Body of pancreas (tissue), 2 donors: ENCODE measurements around a stretch of chr10.

- PRO-cap = no peak
- RAMPAGE, long total RNA, 2 experiments = no peak in any of the 2 experiments
Measured at GRCh38 chr10:31341103-31341949, 22.3 kb downstream of the ZEB1 start.

- PRO-cap = no peak
- RAMPAGE, long total RNA, 2 experiments = no peak in any of the 2 experiments
Measured at GRCh38 chr10:31361632-31362259, 42.7 kb downstream of the ZEB1 start.

DNA sequence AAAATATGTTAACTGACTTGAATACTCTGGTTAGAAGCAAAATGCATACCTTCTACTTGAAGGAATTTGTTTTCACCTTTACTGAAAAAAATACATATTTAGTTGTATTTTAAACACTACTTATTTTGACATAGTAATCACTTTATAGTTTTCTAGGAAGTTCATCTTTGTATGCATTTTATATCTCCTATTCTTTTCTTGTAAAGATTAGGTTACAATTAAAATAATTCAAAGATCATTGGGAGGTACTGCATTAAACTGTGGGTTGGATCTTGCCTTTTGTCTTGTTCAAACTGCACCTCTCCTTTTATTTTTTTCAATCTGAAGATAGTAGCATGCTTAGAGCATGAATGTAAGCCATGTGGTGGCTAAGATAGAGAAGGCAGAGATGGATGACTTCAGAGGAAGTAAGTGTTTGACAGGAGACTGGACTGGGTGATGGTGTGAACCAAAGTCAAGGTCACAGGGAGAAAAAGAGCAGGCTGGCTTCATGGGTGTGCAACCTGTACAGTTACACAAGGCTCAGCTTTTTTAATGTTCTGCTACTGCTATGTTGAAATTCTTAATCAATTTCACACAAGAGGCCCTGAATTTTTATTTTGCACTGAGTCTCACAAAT is 85.5 kb downstream of the ZEB1 start:
- PRO-cap = no peak
- RAMPAGE, long total RNA, 2 experiments = no peak in any of the 2 experiments

GRCh38 chr10:31426504-31426936 is 107.5 kb downstream of the ZEB1 start:
- PRO-cap = no peak
- RAMPAGE, long total RNA, 2 experiments = no peak in any of the 2 experiments

- PRO-cap = no peak
- RAMPAGE, long total RNA, 2 experiments = no peak in any of the 2 experiments
Measured at GRCh38 chr10:31698556-31698920, 230.1 kb downstream of the ARHGAP12 start.

DNA sequence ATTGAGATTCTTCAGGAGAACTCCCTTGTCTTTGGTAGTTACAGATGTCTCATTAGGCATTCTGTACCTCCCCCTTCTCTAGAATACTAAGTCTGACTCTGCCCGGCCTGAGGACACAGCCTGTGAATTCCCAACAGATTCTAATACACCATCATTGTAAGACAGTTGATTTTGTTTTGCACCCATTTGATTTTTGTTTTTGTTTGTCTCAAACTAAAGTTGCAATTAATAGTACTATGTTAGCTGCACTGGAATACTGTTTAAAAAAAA is 124.7 kb downstream of the ARHGAP12 start:
- PRO-cap = no peak
- RAMPAGE, long total RNA, 2 experiments = no peak in any of the 2 experiments

- PRO-cap = unidirectional peak, plus-strand start at chr10:31943066
- RAMPAGE, long total RNA, 2 experiments = no peak in any of the 2 experiments
Measured at GRCh38 chr10:31942704-31943266, 14.2 kb upstream of the ARHGAP12 start.

DNA sequence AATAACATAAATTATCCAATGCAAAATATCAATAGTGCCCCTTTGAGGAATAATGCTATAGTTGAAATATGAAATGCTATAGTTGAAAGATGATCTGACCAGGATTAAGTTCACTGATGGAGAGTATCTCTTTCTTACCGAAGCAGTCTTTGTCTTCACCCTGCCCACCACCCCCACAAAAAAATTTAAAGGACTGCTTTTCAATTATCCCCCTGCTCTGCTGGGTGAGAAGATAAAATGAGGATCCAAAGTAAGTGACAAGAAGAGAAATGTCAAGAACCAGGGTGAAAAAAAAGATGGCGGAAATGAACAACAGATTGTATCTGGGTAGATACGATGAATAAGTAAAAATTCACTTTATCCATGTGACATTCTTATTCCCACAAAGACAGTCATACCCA is 24.0 kb downstream of the KIF5B start:
- PRO-cap = no peak
- RAMPAGE, long total RNA, 2 experiments = no peak in any of the 2 experiments

GRCh38 chr10:32148852-32149820 is 92.9 kb upstream of the KIF5B start:
- PRO-cap = unidirectional peak, minus-strand start at chr10:32149422
- RAMPAGE, long total RNA, 2 experiments = no peak in any of the 2 experiments

GRCh38 chr10:32459308-32459558 is 13.3 kb downstream of the CCDC7 start:
- PRO-cap = no peak
- RAMPAGE, long total RNA, 2 experiments = no peak in any of the 2 experiments

- PRO-cap = bidirectional peak, plus-strand start at chr10:32957473, minus-strand start at chr10:32957398; bidirectional peak, plus-strand start at chr10:32957620, minus-strand start at chr10:32957654
- RAMPAGE, long total RNA, 2 experiments = no peak in any of the 2 experiments
Measured at GRCh38 chr10:32957148-32957818, 747 bp downstream of the ITGB1 start.

GRCh38 chr10:32957819-32957984 is 328 bp downstream of the ITGB1 start:
- PRO-cap = no peak
- RAMPAGE, long total RNA, 2 experiments = no peak in any of the 2 experiments

- PRO-cap = no peak
- RAMPAGE, long total RNA, 2 experiments = no peak in any of the 2 experiments
Measured at GRCh38 chr10:33136877-33137171, 178.8 kb upstream of the ITGB1 start.

- PRO-cap = no peak
- RAMPAGE, long total RNA, 2 experiments = no peak in any of the 2 experiments
Measured at GRCh38 chr10:33198543-33199134, 135.8 kb downstream of the NRP1 start.

- PRO-cap = no peak
- RAMPAGE, long total RNA, 2 experiments = no peak in any of the 2 experiments
Measured at GRCh38 chr10:33263373-33264026, 71.0 kb downstream of the NRP1 start.

GRCh38 chr10:33330294-33331065 is 4.0 kb downstream of the NRP1 start:
- PRO-cap = no peak
- RAMPAGE, long total RNA, 2 experiments = no peak in any of the 2 experiments

DNA sequence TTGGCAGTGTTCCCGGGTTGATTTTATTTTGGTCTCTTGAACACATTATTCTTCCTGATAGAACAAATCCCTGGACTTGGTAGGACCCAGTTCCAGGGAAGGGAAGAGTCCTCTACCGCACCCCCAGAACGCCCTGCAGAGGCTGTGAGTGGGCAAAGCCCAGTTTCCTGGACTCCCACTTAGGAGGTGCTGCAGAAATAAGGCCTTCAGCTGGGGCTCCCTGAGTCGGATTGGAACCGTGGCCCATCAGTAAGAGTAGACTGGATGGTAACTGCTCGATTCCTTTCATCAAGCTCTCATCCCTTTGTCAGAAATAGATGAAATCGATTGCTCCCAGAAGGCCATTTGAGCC is 3.1 kb upstream of the NRP1 start:
- PRO-cap = no peak
- RAMPAGE, long total RNA, 2 experiments = no peak in any of the 2 experiments

- PRO-cap = no peak
- RAMPAGE, long total RNA, 2 experiments = no peak in any of the 2 experiments
Measured at GRCh38 chr10:33703892-33704273, 369.4 kb upstream of the NRP1 start.

GRCh38 chr10:34078529-34079602 is 736.2 kb downstream of the PARD3 start:
- PRO-cap = no peak
- RAMPAGE, long total RNA, 2 experiments = no peak in any of the 2 experiments

DNA sequence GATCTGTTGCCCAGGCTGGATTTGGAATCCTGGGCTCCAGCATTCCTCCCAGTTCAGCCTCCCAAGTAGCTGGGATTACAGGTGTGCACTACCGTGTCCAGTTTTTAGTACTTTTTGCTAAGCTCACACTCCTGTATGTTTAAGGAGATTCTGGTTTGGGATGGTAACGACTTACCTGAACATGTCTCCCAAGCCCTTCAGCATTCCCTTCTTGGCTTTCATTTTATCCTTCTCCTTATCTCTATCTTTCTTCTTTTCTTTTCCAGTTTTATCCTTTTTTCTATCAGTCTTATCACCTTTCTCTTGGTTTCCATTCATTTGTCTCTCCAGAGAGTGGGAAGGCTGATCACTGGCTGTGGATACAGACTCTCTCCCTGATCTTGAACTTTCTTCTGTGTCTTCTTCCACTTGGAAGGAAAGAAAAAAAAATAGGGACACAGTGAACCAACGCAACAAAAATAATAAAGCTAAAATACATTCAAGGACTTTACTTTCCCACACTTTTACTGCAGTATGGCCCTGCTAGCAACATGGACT is 498.1 kb downstream of the PARD3 start:
- PRO-cap = no peak
- RAMPAGE, long total RNA, 2 experiments = no peak in any of the 2 experiments